Vagina (tissue), 1 donor: ENCODE measurements around a stretch of chr11.

DNA sequence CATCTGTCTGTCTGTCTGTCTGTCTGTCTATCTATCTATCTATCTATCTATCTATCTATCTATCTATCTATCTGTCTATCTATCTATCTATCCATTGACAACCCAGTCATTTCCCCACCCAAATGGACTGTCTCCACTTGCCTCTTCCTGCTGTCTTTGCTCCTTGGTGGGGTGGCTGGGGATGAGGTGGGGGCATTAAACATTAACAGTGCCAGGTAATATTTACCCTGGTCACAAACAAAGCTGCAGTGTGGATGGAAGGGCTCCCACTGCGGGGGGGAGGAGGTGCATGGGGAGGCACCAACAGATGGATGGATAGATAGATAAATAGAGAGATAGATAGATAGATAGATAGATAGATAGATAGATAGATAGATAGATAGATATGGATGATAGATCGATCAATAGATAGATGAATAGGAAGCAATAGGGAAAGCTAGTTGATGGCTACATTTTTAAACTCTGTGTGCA lies 2.2 kb upstream of the FXYD2 start:
- PRO-cap = no peak
- RAMPAGE, long total RNA = no peak

- PRO-cap = no peak
- RAMPAGE, long total RNA = no peak
Observed at GRCh38 chr11:117870028-117870699, 6.3 kb downstream of the FXYD6 start.

GRCh38 chr11:117952902-117953440 lies 23.8 kb upstream of the TMPRSS13 start:
- PRO-cap = no peak
- RAMPAGE, long total RNA = no peak

GRCh38 chr11:117993213-117993657 lies 7.0 kb downstream of the IL10RA start:
- PRO-cap = no peak
- RAMPAGE, long total RNA = no peak

DNA sequence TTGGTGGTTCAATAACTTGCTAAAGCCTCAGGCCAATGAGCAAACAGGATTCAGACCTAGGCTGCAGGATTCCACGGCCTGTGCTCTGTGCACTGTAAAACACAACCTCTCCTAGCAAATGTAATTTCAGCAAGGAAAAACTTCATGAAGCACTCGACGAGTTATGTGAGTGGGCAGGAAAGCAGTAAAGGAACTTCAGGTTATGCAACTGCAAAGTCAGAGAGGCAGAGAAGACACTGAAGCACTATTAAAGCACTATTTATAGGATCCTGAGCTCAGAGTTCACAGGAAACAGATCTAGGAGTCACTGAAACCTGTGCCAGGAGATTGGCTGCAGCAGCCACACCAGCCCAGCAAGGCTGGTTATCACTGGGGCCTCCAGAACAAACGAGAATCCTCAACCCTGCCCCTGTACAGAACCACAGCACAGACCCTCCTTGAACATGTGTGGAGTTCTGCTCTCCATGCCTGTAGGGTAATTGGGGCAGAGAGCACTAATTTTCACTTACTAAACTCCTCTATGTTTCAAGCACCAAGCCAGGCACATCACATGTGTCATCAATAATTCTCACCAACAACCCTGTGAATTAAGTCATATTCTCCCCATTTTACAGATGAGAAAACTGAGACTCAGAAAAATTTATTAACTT lies 2.4 kb downstream of the SMIM35 start:
- PRO-cap = no peak
- RAMPAGE, long total RNA = no peak

DNA sequence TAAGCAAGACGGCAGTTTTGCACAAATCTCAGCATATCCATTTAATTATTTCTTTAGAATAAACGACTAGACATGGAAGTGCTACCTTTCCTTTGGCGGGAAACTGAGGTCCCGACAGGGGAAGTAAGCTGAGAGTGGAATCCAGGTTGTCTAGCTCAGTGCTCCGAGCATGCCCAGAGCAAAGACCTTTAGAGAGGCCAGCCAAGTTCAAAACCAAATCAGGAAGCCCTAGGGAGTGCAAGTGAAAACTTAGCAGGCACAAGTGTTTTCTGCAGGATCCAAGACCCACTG lies 22.7 kb upstream of the SCN2B start:
- PRO-cap = no peak
- RAMPAGE, long total RNA = no peak

DNA sequence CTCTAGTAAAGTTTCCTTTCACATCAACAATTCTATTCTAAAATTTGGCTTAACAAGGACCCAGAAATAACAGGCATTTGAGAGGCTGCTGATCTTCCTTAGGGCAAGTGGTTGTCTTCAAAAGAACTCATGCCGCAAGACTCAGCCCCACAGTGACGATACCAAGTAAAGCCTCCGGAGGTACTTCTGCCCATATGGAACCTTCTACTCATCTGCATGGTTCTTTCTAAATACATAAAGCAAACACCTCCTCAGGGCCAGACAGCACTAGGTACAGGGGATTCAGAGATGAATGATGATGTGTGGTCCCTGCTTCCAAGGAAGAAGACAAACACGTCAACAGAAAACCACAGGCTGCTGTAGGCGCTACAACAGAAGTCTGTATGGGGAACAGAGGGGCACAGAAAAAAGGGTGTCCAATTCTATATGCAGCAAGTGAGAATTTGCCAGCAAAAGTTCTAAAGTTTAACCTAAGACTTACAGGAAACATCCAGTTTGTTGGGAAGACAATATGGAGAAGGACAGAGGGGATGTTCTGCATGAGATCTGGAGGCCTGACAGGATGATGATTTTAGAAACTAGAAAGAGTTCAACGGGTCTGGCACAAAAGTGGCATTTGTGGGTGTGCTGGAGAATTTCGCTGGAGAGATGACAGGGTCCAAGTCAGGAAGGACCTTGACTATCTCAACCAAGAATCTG lies 23.8 kb downstream of the JAML start:
- PRO-cap = no peak
- RAMPAGE, long total RNA = no peak

DNA sequence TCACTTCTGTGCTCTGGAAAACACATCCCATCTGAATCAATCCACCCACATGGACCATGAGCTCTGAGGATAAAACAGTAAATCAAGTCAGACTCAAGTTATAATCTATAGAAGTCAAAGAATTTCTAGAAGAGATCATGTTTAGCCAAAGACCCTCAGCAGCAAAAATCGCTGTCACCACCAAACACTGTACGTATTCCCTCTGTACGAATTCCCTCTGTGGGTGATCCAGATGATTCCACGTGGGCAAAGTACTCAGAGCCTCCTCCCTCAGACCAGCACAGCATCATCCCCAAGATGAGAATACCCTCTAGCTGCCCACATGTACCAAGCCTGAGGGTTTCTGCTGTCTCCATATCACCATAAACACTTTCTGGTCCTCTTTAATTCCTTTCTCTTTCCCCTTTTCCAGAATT lies 18.9 kb downstream of the JAML start:
- PRO-cap = no peak
- RAMPAGE, long total RNA = start-site peak on the minus strand centred at position 197 of the sequence, 162 bp wide, 19 reads

DNA sequence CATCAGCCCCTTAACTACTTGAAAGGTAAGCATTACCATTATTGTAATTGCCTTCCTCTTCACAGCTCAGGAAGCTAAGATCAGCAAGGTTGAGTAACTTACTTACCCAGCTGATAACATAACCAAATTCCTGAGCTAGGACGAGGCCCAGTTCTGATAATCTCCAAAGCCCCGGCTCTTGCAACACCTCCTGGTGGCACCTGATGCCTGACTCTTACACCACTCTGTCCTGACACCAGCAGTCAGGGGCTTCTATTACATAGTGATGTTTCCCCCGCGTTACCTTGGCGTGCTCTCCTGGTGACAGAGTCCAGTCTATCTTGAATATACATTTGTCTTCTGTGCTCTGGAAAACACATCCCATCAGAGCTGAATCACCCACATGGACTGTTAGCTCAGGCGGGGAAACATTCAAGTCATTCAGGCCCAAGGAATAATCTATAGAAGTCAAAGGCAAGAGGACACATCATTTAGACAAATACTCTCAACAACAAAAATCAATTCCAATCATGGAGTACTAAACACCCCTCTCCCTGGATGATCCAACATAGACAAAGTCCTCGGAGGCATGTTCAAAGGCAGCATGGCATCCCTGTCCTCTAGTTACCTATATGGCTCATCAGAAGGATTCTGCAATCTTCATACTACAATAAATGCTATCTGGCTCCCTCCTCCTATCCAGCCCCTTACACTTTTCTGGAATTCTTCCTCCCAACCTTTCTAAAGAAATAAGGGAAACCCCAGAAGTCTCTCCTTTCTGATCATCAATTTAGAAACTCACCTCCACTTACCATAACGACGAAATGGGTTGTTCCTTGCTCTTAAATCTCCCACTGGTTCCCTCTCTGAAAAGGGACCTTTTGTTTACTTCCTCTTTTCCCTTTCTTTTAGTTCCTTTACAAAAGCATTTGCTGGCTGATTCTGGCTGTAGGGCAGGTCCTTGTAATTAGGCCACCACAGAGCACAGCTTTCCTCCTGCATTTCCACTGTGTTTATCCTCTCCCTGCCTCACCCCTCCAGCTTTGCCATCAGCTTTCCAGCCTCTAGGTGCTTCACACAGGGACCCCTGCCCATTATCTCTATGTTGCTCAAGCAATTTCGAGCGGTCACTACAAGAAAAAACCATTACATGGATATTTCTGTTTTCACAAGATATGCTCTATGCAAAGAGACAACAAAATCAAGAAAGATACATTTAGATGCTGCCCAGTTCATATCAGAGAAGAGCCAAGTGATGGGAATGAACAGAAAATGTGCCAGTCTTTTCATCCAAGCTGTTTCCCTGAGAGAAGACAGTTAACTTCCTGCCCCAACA lies 12.2 kb downstream of the JAML start:
- PRO-cap = no peak
- RAMPAGE, long total RNA = no peak

DNA sequence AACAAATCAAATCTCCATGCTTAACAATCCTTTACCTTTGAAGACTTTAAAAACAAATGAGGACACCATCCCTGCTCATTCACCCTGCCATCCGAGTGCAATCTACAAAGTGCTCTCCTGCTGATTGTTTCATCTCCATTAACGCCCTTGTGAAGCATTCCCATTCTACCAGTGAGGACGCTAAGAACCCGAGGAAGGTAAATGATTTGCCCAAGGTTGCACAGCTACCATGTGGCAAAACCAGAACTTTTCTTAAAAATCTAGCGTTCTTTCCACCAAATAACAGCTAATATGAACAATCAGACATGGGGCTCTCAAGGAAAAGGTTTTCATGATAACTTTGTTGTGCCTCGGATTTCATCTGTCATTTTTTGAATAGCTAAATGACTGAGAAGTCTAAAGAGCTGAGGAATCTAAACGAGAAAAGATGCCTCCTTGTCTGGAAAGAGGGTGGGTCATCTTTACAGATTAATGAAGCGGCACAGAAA lies 745 bp upstream of the MPZL2 start:
- PRO-cap = no peak
- RAMPAGE, long total RNA = no peak

- PRO-cap = bidirectional peak, plus-strand start at chr11:118436497, minus-strand start at chr11:118436000
- RAMPAGE, long total RNA = no peak
Observed at GRCh38 chr11:118435835-118436304, 422 bp upstream of the KMT2A start.

DNA sequence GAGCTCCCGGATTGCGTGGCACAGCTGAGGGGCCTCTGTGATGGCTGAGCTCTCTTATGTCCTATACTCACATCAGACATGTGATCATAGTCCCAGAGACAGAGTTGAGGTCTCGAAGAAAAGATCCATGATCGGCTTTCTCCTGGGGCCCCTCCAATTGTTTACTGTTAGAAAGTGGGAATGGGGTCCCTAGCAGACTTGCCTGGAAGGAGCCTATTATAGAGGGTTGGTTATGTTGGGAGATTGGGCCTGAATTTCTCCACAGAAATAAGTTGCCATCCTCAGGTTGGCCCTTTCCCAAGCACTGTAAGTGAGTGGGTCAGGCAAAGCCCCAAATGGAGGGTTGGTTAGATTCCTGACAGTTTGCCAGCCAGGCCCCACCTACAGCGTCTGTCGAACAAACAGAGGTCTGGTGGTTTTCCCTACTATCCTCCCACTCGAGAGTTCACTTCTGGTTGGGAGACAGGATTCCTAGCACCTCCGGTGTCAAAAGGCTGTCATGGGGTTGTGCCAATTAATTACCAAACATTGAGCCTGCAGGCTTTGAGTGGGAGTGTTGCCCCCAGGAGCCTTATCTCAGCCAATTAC lies 4.9 kb upstream of the TTC36 start:
- PRO-cap = no peak
- RAMPAGE, long total RNA = no peak

GRCh38 chr11:118580859-118581446 lies 8.7 kb downstream of the ARCN1 start:
- PRO-cap = no peak
- RAMPAGE, long total RNA = no peak

- PRO-cap = no peak
- RAMPAGE, long total RNA = no peak
Observed at GRCh38 chr11:118631704-118632243, 24.4 kb downstream of the PHLDB1 start.

GRCh38 chr11:118715098-118716111 lies 36.0 kb upstream of the TREH start:
- PRO-cap = no peak
- RAMPAGE, long total RNA = no peak

- PRO-cap = no peak
- RAMPAGE, long total RNA = no peak
Observed at GRCh38 chr11:118784212-118784704, 6.7 kb downstream of the DDX6 start.

DNA sequence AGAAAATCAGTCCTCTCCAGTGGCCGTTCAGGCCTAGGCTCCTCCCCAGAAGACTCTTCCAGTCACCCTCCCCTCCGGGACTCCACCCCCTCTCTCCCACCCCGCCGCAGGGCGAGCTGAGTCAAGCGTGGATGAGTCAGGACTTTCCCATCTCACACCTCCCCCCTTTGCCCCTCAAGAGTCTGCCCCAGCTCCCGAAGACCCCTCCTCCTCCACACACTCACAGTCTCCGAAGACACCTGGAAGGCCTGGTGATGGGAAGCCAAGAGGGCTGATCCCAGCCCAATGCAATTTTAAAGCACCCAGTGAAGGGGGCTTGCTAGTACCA lies 13.8 kb downstream of the BCL9L start:
- PRO-cap = bidirectional peak, plus-strand start at position 119 of the sequence, minus-strand start at position 35 of the sequence
- RAMPAGE, long total RNA = no peak

GRCh38 chr11:119069052-119069707 lies 1.6 kb downstream of the VPS11 start:
- PRO-cap = no peak
- RAMPAGE, long total RNA = no peak

DNA sequence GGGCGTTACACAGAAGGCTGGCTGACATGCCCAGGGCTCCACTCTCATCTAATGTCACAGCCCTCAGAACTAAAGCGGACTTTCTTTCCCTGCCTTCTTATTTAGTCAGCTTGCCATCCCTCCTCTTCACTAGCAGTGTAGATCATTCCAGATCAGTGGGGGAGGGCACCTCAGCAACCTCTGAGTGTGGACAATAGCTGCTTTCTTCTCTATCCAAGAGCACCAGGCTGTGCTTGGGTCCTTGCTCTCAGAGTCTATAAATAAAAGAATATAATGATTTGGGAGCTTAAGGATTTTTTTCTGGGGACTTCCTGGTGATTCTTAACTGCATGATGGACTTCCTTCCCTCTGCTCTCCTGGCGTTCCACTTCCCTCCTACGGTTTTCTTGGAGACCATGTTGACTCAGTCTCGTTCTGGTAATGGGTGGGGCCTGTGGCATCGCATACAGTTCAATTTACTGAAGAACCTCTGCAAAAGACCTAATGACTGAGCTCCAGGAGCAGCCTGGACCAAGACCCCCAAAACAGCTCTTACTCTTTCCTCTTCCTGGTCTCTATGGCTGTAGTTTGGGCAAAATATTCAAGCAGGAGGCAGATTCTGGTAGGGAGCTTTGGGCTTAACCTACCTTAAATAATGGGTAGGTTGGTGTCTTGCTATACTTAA lies 2.9 kb upstream of the HMBS start:
- PRO-cap = no peak
- RAMPAGE, long total RNA = no peak

DNA sequence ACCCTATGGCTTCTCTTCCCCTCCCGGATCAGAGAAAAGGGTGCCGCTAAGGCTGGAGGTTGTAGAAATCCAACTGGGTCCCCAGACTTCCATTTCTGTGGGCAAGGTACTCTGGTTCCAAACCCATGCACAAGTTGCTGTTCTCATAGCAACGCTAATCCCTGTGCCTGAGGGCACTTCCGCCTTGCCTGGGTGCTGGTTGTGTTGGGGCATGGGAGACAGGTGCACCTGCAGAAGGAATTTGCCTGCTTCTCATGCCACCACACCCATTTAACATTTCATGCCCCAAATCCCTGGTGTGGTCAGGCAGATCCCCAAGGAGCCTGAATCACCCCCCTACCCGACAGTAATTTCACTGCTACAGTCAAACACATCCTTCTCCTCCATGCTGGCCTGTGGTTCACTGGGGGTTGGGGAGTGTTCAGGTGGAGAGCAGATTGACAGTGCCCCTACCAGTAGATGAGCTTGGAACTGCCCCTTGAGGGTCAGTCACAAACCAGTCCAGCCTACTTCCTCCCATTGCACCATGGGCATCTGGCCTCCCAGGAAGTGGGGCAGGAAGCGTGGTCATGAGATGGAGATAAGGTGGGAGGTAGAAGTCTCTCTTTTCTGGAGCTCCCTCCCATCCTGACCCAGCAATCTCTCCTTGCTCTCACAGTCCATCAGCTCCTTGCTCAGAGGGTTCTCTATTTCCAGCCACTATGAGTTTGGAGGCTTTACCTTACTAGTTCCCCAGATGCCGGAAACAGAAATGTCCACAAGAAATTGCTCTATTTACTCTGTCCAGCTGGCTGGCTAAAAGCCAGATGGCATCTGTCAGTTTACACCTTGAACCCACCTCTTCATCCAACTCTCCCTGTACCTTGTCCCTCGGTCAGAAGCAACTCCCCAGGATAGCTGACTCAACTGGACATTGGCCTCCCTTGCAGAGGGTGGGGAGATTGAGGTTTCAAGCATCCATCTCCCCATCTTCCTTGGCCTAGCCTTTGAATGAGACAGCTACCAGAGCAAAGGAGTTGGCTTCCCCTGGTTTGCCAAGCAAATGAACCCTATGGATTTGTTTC lies 1.4 kb downstream of the C2CD2L start:
- PRO-cap = no peak
- RAMPAGE, long total RNA = no peak